Cardiac muscle cell (in vitro differentiated cells and primary cell): ENCODE measurements around a stretch of chr5.

GRCh38 chr5:69300911-69301391 lies 31.6 kb downstream of the CCDC125 start:
- RAMPAGE, long total RNA: no peak
- RRBS: no CpG with 5 or more reads among the region's 5 CpGs

DNA sequence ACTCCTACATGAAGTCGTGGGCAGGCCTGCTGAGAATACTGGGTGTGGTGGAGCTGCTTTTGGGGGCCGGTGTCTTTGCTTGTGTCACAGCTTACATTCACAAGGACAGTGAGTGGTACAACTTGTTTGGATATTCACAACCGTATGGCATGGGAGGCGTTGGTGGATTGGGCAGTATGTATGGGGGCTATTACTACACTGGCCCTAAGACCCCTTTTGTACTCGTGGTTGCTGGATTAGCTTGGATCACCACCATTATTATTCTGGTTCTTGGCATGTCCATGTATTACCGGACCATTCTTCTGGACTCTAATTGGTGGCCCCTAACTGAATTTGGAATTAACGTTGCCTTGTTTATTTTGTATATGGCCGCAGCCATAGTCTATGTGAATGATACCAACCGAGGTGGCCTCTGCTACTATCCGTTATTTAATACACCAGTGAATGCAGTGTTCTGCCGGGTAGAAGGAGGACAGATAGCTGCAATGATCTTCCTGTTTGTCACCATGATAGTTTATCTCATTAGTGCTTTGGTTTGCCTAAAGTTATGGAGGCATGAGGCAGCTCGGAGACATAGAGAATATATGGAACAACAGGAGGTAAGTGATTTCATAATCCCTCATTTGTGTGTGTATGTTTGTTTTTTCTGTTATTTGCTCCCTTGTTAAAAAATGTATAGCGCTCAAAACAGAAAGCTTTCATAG lies 5.2 kb downstream of the MARVELD2 start:
- RAMPAGE, long total RNA: no peak
- RRBS: no CpG with 5 or more reads among the region's 13 CpGs

DNA sequence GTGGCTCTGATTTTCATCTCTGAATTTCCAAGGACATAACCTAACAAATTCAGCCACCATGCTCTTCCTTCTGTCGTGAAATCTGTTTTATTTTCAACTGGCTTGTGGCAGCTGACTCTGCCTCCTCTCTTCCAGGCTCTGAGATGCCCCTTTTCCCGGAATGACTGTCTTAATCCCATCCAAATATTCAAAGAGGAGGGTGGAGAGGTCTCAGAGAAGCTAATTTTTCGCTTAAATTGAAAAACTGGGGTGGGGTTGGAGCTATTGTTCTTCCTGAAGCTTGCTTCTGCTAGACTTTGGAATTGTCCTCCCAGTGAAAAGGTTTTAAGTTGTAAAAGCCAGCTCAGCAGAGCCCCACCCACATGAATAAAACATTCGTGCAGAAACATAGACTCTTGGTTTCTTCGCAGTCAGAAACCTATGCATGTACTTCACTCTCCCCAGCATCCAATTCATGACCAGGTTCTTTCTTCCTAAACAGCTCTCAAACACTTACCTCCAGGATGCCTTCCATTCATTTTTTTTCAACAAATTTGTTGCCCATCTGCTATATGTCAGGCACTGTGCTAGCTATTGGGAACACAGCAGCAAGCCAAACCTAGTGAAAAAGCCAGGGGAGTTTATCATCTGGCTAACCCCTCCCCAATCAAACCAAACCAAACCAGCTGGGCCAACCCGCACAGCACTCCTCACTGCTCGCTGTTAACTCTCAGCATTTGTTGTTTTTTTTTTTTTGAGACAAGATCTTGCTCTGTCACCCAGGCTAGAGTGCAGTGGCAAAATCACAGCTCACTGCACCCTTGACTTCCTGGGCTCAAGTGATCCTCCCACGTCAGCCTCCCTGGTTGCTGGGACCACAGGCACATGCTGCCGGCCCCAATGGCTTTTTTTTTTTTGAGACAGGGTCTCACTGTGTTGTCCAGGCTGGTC lies 38.0 kb upstream of the OCLN start:
- RAMPAGE, long total RNA: no peak
- RRBS: no CpG with 5 or more reads among the region's 9 CpGs

- RAMPAGE, long total RNA: no peak
- RRBS: no CpG with 5 or more reads among the region's 3 CpGs
Observed at GRCh38 chr5:69495574-69495880, 2.9 kb downstream of the OCLN start.

- RAMPAGE, long total RNA: no peak
- RRBS: no CpG with 5 or more reads among the region's 6 CpGs
Observed at GRCh38 chr5:69509199-69509770, 16.7 kb downstream of the OCLN start.

DNA sequence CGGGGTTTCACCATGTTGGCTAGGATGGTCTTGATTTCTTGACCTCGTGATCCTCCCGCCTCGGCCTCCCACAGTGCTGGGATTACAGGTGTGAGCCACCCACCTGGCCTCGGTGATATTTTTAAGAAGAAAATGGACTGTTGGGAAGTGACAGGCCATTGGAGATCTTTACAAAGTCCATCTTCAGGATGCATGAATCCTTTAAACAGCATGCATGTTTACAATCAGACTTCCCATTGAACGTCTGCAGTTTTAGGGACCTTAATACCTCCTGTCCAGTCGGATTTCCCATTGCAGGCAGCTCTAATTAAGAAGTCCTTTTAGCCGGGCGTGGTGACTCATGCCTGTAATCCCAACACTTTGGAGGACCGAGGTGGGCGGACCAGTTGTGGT lies 951 bp downstream of the GTF2H2C start:
- RAMPAGE, long total RNA: no peak
- RRBS: no CpG with 5 or more reads among the region's 11 CpGs

- RAMPAGE, long total RNA: no peak
- RRBS: no CpG with 5 or more reads among the region's 4 CpGs
Observed at GRCh38 chr5:71020646-71020979, 4.5 kb downstream of the NAIP start.

DNA sequence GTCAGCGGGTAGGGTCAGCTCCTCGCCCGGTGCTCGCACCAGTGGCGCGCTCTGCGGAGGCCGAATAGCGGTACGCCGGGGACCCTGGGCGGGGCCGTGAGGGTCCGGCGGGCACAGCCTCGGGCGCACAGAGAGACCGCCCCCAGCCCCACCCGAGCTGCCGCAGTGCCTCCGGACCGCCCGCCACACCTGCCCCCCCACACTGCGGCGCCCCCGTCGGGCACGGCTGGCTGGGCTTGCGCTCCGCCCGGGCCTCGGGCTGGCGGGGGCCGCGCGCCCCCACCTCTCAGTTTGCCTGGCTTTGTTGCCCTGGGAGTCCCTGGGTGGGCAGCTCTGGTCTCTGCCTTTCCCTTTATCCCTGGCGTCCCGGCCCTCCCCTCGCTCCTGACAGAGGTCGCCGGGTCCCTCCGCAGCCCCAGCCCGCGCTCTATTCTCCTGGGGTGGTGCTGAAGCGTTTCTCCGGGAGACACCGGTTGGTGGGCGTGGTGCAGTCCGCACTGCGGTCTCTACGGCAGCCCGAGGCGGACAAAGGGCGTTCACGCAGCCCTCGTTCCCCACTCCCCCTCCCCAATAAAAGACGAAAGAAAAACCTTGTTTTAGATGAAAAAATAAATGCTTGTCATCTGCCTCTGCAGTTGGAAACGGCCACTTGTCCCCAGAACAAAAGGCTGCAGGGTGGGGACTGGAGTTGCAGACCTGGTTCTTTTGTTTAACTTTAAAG lies 1.4 kb downstream of the MAP1B start:
- RAMPAGE, long total RNA: no peak
- RRBS: 2% methylated on average over 34 of the region's 58 CpGs

DNA sequence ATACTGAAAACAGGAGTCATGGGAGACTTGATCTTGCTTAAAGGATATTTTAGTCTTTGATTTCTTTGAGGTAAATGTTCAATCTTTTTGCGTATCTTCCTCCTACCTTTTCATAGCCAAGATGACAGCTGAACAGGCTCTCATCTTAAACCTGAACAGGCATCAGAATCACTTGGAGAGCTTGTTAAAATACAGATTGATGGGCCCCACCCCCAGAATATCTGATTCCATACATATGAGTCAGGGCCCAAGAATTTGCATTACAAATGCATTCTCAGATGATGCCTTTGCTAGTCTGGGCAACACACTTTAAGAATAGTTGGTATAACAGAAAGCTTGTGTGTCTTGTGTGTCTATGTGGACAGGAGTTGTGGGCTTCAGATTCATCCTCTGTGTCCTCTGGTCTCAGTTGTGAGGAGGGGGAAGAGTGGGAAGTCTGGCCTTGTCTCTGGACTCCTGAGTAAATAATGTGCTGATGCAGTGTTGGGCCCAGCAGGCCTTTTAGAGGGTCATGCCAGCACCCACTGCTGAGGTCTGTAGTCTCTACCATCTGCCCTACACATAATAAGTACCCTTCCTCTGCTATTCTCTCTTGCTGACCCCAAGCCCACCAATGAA lies 43.0 kb downstream of the PTCD2 start:
- RAMPAGE, long total RNA: no peak
- RRBS: no CpG with 5 or more reads among the region's 1 CpG

GRCh38 chr5:72377928-72378165 lies 57.7 kb downstream of the PTCD2 start:
- RAMPAGE, long total RNA: no peak
- RRBS: no CpG with 5 or more reads among the region's 4 CpGs

GRCh38 chr5:72505438-72505896 lies 1.7 kb downstream of the ZNF366 start:
- RAMPAGE, long total RNA: no peak
- RRBS: no CpG with 5 or more reads among the region's 5 CpGs

DNA sequence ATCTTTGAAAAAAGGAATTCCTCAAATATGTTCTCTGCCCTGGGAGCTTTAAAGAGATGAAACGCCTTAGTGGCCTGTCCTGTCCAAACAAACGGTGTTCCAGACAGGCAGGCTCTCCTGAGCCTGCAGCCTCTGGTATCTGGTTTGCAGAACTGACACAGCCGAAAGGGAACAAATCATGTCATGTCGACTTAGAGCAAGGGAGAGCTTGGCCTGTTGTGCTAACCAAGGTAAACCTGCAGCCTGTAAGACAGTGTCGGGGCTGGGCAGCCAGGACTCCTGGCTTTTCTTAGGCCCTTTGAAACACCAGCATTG lies 336 bp upstream of the ZNF366 start:
- RAMPAGE, long total RNA: no peak
- RRBS: no CpG with 5 or more reads among the region's 5 CpGs

DNA sequence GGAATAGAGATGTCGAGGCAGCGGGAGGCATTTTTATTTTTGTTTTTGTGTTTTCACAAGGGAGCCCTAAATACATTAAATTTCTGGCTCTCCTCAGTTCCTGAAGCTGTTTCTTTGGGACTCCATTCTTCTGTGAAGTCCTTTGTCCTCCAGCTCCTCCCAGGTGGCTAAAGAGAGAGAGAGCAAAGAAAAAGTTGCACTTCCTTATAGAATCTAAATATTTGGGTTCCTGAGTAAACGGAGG lies 73.4 kb downstream of the TMEM174 start:
- RAMPAGE, long total RNA: no peak
- RRBS: no CpG with 5 or more reads among the region's 3 CpGs

GRCh38 chr5:73507092-73507560 lies 8.9 kb downstream of the BTF3 start:
- RAMPAGE, long total RNA: no peak
- RRBS: no CpG with 5 or more reads among the region's 2 CpGs

- RAMPAGE, long total RNA: no peak
- RRBS: no CpG with 5 or more reads among the region's 3 CpGs
Observed at GRCh38 chr5:73822723-73823179, 196.8 kb downstream of the ARHGEF28 start.

DNA sequence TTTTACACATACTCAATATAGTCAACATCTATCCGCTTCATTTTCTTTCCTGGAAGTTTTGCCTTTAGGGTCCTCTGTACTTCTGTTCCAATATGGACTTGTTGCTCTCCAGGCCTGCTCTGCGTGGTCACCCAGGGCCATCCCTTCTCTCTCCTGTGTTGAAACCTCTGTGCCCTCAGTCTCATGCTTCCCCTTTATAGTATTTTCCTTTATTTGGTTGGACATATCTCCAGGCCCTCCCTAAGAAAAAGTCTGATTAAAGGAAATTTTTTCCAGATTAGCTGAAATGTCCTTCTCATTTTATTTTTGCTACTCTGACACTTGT lies 304.7 kb downstream of the ARHGEF28 start:
- RAMPAGE, long total RNA: no peak
- RRBS: no CpG with 5 or more reads among the region's 2 CpGs

DNA sequence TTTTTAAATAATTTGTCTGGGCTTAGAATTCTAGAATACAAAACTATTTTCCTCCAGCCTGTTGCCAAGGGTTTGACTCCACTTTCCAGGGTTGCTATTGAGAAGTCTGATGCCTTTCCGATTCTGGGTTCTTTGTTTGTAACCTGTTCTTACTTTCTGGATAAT lies 305.0 kb downstream of the ARHGEF28 start:
- RAMPAGE, long total RNA: no peak
- RRBS: no CpG with 5 or more reads among the region's 1 CpG

- RAMPAGE, long total RNA: no peak
- RRBS: no CpG with 5 or more reads among the region's 4 CpGs
Observed at GRCh38 chr5:74582850-74583286, 57.7 kb downstream of the ENC1 start.

DNA sequence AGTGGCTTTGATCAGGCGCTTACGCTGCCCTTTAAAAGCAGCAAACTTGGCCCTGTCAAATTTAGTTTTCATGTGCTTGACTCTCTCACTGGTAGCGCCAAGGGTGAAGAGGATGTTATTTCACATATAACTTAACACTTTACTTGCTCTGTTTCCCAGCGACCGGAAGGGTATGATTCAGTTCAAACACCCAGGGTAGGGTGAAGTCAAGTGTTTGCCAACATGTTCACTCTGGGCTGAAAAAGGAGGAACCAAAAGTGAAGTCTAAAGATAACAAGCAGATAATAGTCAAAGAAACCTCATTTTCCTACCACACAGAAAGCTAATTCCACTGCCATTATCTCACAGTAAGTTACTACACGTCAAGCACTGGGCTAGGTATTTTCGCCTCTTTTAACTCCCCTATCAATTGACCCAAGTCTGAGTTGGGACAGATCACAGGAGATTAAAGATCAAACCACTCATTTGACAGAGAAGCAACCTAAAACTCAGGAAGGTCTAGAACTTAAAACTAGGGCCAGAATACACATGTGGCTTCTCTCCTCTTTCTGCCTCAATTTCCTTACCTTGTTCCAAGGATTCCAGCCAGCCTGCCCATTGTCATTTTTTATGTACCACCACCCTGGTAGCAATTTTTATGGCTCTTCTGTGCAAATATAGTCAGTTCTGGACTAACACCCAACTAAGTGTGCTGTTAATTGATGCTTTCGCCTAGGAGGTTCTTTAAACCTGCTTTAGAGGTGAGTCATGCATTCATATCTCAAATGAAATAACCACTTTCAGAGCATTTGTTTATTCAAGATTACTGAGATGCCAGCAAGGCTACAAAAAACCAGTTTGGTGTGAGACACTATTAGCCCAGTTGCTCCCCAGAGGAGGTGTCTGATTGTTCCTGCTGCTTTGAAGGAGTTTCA lies 8.7 kb downstream of the ENC1 start:
- RAMPAGE, long total RNA: no peak
- RRBS: no CpG with 5 or more reads among the region's 8 CpGs

- RAMPAGE, long total RNA: no peak
- RRBS: no CpG with 5 or more reads among the region's 2 CpGs
Observed at GRCh38 chr5:74865564-74865712, 749 bp downstream of the FAM169A start.